Mammary microvascular endothelial cell (primary cell): ENCODE results near the genes FREM1 and CNTLN.

GRCh38 chr9:12818237-12819189 is 43.7 kb downstream of the LURAP1L start:
- RAMPAGE, long total RNA: no peak

DNA sequence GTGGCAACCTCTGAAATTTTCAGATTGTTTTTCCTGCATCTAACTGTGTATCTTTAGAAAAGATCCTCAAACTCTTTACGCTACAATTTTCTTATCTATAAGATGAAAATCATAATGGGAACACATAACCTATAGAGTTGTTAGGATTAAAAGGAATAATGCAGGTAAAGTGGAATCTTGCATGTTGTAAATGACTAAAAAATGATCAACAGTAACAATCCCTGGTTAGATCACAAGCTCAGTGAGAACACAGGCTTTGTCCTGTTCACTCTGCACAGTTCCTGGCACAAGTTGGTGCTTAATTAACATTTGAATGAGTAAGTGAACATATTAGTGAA is 159.6 kb downstream of the LURAP1L start:
- RAMPAGE, long total RNA: no peak

DNA sequence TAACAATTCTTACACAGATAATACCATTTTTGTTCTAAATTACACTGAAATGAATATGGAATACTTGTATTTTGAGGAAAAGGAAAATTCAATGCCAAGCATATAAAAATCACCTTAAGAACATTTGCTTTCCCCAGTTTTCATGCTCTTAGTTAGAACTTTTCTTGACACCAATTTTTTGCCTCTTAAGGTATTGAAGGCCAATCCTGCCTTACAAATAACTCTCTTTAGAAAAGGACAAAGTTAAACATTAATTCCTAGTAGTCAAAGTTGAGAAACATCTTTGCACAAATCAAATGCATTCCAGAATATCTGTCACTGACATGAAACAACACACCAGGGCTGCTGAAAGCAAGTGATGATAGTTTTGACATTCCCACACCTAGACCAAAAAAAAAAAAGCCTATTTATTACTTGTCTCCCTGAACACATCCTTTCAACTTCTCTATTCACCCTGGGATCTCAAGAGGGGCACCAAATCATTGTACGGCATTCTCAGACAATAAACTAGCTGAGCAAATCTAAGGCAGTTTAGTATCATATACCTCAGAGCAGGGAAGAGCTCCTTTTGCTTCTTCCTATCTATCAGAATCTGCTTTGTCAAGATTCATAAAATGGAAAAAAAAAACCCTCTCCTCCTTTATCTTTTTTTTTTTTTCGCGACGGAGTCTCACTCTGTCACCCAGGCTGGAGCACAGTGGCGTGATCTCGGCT is 176.8 kb downstream of the MPDZ start:
- RAMPAGE, long total RNA: no peak

GRCh38 chr9:13267734-13268311 is 11.7 kb downstream of the MPDZ start:
- RAMPAGE, long total RNA: no peak

GRCh38 chr9:13705870-13706477 is 426.5 kb upstream of the MPDZ start:
- RAMPAGE, long total RNA: no peak

GRCh38 chr9:13787304-13787993 is 508.0 kb upstream of the MPDZ start:
- RAMPAGE, long total RNA: no peak

DNA sequence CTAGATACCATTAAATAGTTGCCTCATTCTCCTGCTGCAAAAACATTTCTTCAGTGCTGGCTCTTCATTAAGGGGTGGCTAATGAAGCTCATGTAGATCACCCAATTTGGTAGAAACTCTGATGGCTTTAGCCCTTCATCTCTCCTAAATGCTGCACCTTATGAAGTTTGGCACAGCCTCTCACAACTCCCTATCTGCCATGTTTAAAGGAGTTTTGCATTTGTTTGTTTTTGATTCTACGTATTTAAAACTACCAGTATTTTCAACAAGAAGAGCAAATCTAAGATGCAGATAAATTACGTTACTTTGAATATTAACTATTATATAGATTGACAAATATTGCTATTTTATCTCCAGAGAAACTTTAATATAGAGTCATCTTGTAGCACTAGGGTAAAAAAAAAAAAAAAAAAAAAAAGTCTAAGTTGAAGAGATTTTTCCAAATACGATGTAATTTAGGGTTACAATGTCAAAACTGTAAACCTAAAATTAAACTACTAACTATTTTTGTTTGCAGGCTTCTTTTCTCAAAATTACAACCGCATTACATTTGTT is 94.9 kb downstream of the NFIB start:
- RAMPAGE, long total RNA: no peak

GRCh38 chr9:14222062-14222758 is 91.7 kb downstream of the NFIB start:
- RAMPAGE, long total RNA: no peak

DNA sequence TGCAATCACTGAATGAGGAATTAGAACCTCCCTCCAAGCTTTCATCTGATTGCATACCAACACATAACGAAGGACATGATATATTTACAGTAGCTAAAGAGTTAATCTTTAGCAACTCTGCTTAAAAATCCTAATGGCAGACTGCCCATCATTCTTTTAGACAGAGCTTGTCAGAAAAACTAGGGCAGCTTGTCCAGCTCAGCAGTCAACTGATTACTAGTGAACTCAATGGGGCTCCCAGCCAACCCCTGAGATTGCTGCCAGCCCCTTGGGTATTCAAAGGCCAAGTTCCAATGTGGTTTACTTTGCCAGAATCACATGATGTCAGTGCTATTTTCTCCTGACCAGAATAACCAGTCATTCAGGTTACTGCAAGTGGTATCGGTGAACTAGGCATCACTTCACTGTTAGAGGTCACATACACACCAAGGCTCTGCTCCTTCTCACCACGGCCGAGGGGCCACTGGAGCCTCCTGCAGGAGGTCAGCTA is 62.7 kb downstream of the NFIB start:
- RAMPAGE, long total RNA: no peak

DNA sequence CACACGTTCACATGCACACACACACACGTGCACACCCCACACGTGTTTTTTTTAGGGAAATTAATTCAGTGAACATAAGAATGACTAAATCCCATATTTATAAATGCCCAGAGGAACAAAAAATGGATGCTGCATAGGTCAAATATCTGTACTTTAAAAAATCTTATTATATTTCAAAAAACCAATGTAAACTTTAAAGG is 32.2 kb downstream of the NFIB start:
- RAMPAGE, long total RNA: no peak

- RAMPAGE, long total RNA: no peak
Measured at GRCh38 chr9:14909687-14910744, at the start of gene FREM1. Gene FREM1 (minus strand): TSS chr9:14910428.

GRCh38 chr9:15423697-15424263 is 1.1 kb downstream of the SNAPC3 start:
- RAMPAGE, long total RNA: no peak

GRCh38 chr9:15467995-15469105 is 42.4 kb downstream of the PSIP1 start:
- RAMPAGE, long total RNA: no peak

DNA sequence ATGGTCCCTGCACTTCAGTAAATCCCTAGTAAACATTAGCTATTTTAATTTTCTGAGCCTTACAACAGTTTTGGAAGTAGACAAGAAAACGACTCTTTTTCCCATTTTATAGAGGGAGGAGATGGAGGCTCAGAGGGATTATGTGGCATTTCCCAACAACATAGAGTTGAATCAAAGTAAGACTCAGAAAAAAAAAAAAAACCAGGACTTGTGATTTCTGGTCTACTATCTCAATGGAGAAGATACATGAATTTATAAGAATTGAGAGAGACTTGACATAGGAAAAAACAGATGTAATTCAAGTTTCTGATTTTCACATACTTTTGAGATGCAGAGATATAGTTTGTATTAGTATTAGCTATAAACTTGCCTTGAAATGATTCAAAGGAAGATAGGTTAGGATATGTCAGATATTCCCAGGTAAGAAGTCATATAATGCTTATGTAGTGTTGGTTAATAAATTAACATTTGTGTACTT is 365.4 kb downstream of the CCDC171 start:
- RAMPAGE, long total RNA: no peak

DNA sequence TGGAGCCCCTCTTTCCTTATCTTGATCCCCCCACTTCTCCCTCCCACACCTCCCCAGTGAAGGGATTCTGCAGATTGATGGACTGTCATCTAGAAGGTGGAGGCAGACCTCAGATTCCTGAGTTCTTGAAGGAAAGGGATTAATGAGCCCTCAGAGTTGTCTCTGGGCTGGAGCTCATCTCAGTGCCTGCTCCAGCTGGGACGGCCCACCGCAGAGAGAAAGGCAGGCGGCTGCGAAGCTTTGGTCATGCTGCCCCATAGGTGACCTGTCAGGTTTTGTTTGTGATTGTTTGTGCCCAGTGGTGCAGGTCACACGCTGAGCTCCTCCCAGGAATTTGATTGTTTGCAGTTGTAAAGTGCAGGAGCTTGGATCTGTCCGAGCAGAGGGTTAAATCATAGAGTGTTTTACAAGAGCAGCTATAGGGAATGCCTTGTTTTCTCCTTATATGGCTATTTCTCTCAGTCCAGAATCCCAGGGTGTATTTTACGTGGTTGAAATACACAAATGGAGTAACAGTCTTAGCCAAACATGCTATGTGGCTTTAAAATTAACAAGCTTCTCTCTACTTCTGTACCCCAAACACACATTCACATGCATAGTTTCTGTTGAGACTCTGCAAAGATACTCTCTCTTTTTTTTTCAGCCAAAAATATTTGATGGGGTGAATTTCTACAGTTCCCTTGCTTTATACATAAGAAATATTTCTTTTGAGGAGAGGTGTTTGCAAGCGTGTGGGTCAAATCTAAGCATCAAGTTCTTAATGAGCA is 487.6 kb downstream of the CCDC171 start:
- RAMPAGE, long total RNA: no peak

- RAMPAGE, long total RNA: no peak
Measured at GRCh38 chr9:16321101-16322126, 549.1 kb downstream of the BNC2 start.

DNA sequence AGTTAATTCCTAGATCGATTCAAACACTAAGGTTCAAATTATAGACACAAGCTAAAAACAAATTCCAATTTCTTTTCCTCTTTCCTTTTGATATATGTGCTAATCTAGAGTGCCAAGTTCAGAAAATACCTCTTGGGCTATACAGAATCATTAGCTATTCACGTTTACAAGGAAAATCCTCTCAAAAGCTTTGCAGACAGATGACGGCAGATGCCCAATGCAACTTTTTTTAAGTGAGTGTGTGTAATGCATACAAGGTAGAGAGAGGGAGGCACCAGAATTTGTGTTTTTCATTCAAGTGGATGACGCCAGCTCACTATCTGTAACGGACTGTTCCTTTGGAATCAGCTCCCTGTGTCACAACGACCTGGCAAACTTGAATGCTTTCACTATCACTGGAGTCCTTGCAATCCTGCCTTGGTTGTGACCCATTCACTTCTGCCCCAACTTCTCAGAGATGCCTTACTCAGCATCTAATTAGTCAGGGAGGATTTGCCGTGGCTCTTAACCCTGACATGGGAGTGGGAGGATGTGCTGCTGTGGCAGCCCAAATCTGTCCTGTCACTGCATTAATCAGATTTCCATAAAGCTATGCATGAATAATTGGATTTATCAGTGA is 148.5 kb downstream of the BNC2 start:
- RAMPAGE, long total RNA: no peak

DNA sequence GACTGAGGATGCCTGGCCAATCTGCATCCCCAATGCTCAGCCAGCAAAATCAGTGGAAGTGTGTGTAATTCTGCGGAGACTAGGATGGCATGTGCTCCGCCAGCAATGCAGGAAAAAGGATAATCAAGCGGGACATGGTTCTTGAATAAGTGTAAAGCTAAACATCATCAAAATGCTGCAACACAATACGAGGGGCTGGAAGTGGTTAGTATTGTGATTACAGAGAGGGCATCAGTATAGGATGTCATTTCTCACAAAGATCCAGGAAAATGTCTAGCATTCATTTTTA is 115.7 kb upstream of the BNC2 start:
- RAMPAGE, long total RNA: no peak

GRCh38 chr9:17134748-17135875 is at the start of gene CNTLN:
Gene CNTLN (plus strand): TSS chr9:17135040.
- RAMPAGE, long total RNA: no peak

GRCh38 chr9:17557556-17558075 is 21.2 kb upstream of the SH3GL2 start:
- RAMPAGE, long total RNA: no peak